ENCODE data around the gene RBM26.

DNA sequence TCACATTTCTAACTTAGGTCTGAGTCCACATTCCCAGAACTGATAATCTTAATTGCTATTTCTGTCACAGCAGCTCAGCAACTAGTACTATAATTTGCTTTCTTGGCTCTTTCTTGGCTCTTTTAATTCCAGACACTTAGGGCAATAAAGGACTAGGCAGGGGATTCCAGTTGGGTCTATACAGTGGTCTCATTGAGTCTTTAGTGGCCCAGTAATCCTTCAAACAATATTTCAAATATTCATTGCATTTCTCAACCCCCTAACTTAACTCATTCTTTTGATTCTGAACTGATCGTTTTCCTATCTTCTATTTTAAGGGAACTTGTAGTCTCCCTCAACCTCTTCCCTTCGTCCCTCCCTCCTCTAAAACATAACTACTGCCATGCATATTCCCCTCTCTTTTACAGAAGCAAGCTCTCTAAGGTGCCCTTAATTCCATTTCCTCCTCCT is 109.5 kb upstream of the FBXL3 start:
- PRO-cap, 3 experiments: no peak in any of the 3 experiments
- RAMPAGE, long total RNA, 2 experiments: no peak in any of the 2 experiments
- RRBS: no CpG with 5 or more reads among the region's 2 CpGs

- PRO-cap, 3 experiments: no peak in any of the 3 experiments
- RAMPAGE, long total RNA, 2 experiments: no peak in any of the 2 experiments
- RRBS: no CpG with 5 or more reads among the region's 2 CpGs
Measured at GRCh38 chr13:77157881-77158242, 130.9 kb upstream of the FBXL3 start.

DNA sequence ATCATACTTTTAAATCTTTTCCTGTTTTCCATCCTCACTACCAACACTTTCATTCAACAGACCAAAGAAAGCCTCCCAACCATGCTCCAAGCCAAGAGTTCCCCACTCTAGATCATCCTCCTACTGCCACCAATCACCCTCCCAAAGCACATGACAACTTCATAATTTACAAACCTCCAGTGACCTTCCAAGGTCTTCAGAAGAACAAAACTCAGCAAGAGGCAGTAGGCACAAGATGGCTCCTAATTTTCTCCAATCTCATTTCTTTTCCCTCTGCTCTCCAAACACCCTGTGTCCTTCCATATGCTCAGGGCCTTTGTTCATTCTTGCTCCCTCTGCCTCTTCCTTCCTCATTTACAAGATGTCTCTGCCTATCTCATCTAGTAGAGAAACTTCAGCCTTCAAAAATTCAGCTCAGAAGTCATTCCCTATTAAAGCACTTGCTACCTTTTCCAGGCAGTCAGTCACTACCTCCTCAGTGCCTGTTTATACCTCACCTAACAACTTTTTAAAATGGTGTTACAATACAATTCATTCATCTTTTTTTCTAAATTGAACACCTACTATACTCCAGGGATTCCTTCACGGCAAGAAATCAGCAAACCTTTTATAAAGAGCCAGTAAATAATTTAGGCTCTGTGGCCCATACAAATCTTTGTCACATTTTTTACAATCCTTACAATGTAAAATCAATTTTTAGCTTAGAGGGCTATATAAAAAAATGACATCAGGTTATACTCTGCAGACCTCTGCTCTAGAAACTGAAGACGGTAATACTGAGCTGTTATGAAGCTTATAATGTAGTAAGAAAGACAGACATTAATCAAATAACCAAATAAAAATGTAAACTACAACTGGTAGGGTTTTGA is 75.1 kb downstream of the MYCBP2 start:
- PRO-cap, 3 experiments: no peak in any of the 3 experiments
- RAMPAGE, long total RNA, 2 experiments: no peak in any of the 2 experiments
- RRBS: no CpG with 5 or more reads among the region's 2 CpGs

DNA sequence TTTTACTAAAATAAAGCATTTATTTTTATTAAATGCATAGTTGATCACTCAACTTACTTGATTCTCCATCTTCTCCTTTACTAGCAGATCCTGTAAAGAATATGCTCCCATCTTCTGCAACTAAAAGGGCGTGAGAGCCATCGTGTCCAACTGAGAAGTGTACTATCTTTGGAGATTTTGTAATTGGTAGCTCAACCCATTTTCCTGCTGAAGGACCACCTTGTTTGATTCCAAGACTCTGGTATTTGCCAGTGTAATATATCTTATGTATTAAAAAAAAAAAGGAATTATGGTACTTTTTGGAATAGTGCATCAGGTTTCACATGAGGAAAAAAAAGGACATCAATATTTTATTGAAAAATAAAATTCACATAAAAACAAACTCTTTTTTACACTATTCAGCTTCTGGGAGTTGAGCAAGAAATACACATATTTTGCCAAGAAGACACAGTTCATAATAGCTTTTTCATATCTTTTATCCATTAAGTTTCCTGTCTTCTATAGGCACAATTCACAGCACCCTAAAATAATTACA is 65.7 kb downstream of the MYCBP2 start:
- PRO-cap, 3 experiments: no peak in any of the 3 experiments
- RAMPAGE, long total RNA, 2 experiments: no peak in any of the 2 experiments
- RRBS: no CpG with 5 or more reads among the region's 2 CpGs

- PRO-cap, 3 experiments: no peak in any of the 3 experiments
- RAMPAGE, long total RNA, 2 experiments: no peak in any of the 2 experiments
Measured at GRCh38 chr13:79319590-79320542, 86.2 kb downstream of the RBM26 start.

GRCh38 chr13:79371649-79372191 is 34.3 kb downstream of the RBM26 start:
- PRO-cap, 3 experiments: no peak in any of the 3 experiments
- RAMPAGE, long total RNA, 2 experiments: no peak in any of the 2 experiments
- RRBS: no CpG with 5 or more reads among the region's 9 CpGs

- PRO-cap, 3 experiments: peak in 3 of 3 experiments; most common plus-strand start chr13:79405901 (in 2); most common minus-strand start chr13:79406221 (in 3)
- RAMPAGE, long total RNA, 2 experiments: no peak in any of the 2 experiments
- RRBS: 2% methylated on average over 13 of the region's 77 CpGs
Measured at GRCh38 chr13:79405454-79406431, at the start of gene RBM26. Gene RBM26 (minus strand): TSS chr13:79406255.

DNA sequence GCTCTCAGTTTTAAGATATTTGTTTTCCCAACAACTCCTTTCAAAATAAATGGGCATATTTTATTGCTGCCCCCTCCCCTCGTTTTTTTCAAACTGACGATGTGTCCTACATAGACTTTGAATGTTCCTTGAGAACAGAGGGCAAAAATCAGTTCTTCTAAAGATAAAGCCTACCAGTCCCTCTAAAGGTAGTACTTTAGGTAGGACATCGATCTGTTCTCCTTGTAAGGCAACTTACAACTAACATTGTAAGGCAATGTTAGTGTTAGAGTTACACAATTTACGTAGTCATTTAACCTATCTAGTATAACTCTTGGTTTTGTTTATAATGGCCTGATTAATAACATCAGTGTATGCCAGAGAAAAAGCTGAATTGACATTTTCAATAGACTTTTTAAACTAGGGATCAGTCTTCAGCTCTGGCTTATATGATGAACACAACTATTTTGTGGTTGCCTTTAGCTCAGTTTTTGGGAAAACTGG is 2.1 kb downstream of the NDFIP2 start:
- PRO-cap, 3 experiments: no peak in any of the 3 experiments
- RAMPAGE, long total RNA, 2 experiments: no peak in any of the 2 experiments
- RRBS: no CpG with 5 or more reads among the region's 4 CpGs

DNA sequence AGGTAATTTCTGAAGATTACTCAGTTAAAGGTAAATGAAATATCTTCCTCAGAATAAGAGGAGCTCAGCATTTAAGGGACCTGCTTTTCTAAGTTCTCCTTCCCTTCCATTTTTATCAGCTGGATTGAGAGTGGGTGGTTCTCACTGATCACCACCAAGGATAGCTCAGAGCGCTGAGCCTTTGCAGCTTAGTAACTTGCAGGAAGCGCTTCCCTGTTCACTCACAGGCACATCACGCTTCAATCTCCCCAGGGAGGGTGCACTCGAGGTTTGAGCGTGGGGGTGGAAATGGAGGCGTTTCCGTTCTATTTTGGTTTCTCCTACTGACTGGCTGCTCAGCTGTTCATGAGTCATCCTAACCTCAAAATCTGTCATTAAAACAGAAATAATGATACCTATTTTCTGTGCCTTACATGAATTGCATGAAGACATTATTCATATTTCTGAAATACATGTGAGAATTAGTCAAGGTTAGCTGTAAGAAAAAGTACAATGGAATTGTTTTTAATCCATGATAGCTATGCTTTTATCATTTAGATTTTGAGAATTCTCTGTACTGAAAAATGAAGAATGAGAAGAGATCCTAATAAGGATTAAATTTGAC is 292.1 kb downstream of the SPRY2 start:
- PRO-cap, 3 experiments: peak in 1 of 3 experiments; most common minus-strand start position 162 of the sequence (in 1)
- RAMPAGE, long total RNA, 2 experiments: no peak in any of the 2 experiments
- RRBS: no CpG with 5 or more reads among the region's 7 CpGs

GRCh38 chr13:80074175-80074859 is 266.6 kb downstream of the SPRY2 start:
- PRO-cap, 3 experiments: no peak in any of the 3 experiments
- RAMPAGE, long total RNA, 2 experiments: start-site peak on the plus strand in 1 of 2 experiments, at chr13:80074339-80074400 at its widest, 11 reads per replicate
- RRBS: 100% methylated on average over 1 of the region's 15 CpGs

DNA sequence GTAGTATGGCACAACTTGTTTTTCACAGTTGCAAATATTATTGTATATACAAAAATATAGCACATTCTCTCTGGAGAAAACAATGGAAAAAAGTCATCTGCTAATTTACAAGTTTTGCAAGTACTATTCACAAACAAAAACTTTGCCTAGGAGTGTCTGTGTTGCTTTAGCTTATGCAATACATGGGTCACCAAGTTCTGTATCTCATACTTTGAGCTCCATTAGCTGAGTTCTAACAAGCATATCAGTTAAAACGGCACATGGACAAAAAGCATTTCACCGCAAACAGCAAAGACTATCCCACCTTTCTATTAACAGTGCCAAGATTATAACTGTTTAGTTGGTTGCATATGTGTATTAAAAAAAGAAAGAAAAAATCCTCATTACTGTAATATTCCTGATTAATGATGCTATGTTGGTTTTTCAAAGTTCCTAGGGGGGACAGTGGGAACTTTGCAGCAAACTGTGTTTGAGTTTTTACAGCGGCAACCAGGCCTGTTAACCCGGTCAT is 4.5 kb downstream of the SPRY2 start:
- PRO-cap, 3 experiments: no peak in any of the 3 experiments
- RAMPAGE, long total RNA, 2 experiments: no peak in any of the 2 experiments
- RRBS: no CpG with 5 or more reads among the region's 4 CpGs

DNA sequence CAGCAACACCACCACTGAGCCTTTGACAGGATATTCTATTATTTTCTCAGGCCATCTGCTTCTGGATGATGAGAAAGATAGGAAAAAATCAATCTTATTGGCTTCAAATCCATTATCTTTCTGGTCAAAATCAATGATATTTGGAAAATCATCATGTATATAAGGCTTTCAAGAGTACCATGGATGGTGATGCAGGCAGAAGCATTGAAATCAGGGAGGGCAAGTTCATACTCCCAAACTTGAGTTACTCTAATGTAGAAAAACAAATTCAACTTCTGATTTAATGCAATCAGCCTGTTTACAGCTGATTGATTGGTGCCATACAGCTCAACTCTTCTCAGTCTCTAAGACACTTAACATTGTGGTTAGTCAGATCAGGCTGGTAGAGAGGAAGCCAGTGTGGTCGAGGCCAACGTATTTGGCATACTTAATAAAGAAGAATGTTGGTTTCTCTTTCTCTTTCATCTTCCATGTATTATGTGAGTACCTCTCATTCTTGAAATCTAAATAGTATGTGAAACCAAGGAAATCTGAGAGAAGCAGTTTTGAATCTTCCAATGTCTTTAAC is 254.9 kb upstream of the SLITRK1 start:
- PRO-cap, 3 experiments: no peak in any of the 3 experiments
- RAMPAGE, long total RNA, 2 experiments: no peak in any of the 2 experiments
- RRBS: no CpG with 5 or more reads among the region's 2 CpGs

DNA sequence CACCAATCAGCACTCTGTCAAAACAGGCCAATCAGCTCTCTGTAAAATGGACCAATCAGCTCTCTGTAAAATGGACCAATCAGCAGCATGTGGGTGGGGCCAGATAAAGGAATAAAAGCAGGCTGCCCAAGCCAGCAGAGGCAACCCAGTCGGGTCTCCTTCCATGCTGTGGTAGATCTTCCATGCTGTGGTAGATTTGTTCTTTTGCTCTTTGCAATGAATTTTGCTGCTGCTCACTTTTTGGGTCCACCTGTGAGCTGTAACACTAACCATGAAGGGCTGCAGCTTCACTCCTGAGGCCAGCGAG is 593.7 kb downstream of the SLITRK6 start:
- PRO-cap, 3 experiments: peak in 3 of 3 experiments; most common plus-strand start position 143 of the sequence (in 3)
- RAMPAGE, long total RNA, 2 experiments: start-site peak on the plus strand in 2 of 2 experiments, centred at positions 125 to 141 of the sequence, 48 to 90 reads per replicate
- RRBS: no CpG with 5 or more reads among the region's 2 CpGs

DNA sequence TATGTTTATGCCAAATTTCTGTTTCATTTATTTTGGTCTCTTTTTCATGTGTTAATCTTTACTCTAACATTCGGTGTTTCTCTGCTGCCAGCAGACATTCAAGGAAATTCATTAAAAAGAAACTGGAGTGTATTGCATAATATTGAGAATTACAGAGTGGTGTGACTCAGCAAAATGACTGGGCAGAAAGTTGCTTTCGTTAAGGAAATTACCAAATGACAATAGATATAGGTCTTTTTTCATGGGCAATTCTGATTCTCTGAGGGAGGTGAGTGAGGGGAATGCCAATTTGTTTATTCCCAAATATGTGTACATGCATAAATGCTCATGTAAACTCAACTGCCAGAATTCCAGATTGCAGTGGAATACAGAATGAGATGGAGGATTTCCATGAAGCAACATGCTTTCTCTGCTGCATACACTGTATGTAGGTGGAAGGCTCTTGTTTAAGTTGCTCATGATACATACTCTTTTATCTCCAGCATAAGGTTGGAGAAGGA is 1730.1 kb downstream of the SLITRK5 start:
- PRO-cap, 3 experiments: no peak in any of the 3 experiments
- RAMPAGE, long total RNA, 2 experiments: no peak in any of the 2 experiments
- RRBS: no CpG with 5 or more reads among the region's 2 CpGs

DNA sequence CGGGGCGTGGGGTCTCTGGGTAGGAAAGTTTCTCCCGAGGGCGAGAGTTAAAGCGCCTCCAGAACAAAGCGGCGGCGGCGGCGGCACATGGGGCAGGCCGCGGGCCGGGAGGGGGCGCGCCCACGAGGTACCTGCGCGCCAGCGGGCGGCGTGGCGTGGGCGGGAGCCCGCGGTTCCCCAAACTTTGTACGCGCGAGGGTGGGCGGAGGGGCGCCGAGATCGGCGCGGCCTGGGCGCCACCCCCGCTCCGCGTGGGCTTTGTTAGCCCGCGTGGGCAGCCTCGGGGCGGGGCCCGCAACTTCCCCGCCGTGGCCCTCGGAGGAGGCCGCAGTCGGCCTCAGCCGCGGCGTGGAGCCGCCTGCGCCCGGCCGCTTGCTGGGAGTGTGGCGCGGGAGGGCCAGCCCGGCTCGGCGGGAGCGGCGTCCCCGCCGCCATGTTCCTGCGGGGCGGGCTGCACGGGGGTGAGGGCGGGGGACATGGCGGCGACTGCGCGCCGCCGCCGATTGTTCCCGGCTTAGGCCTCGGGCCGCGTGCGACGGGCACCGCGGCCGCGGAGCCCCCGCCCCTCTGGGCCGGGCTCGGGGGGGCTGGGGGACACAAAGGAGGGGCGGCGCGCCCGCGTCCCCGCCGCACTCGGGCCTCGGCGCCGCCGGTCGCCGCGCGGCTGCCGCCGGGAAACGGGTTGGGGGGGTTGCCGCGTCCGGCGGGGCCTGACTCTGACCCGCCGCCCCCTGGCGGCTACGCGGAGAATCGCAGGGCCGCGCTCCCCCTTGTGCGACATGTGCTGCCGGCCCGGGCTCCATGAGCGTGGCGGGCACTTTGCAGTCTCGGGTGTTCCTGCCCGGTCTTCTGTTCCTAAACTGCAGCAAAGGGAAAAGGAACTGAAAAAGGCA is 49.8 kb upstream of the GPC5 start:
- PRO-cap, 3 experiments: peak in 3 of 3 experiments; most common plus-strand start position 464 of the sequence (in 3); most common minus-strand start position 655 of the sequence (in 3)
- RAMPAGE, long total RNA, 2 experiments: no peak in any of the 2 experiments
- RRBS: 1% methylated on average over 59 of the region's 126 CpGs

DNA sequence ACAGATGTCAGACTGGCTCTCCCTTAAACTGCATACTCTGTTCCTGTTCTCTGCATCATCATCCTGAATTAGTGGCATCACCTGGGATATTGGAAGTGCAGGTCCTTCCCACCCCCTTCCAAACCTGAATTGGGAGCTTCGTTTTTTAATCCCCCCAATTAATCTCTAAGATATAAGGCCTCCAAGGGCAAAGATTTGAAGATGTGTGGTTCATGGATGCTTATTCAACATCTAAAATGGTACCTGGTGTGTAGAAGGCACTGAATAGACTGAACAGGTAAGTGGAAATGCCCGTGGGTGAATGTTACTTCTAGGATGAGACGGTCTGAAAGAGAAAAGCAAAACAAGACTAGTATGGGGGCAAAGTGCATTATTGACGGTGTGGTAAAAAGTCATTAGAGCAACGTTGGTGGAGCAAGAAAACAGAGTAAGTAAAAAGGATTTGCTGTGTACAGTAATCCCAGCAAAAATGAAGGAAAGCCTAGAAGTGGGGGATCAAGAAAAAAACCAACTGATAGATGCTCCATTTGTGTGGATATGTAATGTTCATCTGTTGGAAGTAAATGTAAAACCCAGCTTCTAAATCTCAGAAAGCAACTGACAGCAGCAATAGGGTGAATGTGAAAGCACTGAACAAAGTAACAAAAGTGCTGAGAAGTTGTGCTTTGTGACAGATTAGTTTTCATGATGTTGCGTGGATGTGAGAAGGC is 41.2 kb upstream of the GPC5 start:
- PRO-cap, 3 experiments: no peak in any of the 3 experiments
- RAMPAGE, long total RNA, 2 experiments: no peak in any of the 2 experiments
- RRBS: no CpG with 5 or more reads among the region's 6 CpGs

DNA sequence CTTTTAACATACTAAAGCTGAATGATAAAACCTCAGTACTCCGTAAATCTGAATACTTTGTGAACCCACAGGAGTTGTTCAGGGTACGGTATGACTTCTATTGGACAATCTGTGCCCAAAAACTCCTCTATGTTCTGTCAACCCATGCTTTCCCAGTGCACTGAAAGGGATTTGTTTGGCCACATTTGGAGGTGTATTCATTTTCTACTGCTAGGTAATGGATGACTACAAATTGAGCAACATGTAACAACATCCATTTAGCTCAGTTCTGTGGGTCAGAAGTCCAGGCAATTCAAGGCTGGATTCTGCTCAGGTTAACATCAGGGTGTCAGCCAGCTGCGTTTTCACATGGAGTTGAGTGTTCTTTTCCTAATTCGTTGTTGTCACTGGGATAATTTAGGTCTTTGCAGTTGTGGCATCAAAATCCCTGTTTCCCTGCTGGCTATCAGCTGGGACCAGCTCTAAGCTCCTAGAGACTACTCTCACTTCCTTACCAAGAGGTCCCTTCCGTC is 25.6 kb upstream of the GPC5 start:
- PRO-cap, 3 experiments: no peak in any of the 3 experiments
- RAMPAGE, long total RNA, 2 experiments: no peak in any of the 2 experiments
- RRBS: no CpG with 5 or more reads among the region's 5 CpGs

GRCh38 chr13:93225625-93226348 is 820 bp upstream of the GPC6 start:
- PRO-cap, 3 experiments: no peak in any of the 3 experiments
- RAMPAGE, long total RNA, 2 experiments: no peak in any of the 2 experiments
- RRBS: no CpG with 5 or more reads among the region's 5 CpGs

GRCh38 chr13:93341482-93341842 is 114.9 kb downstream of the GPC6 start:
- PRO-cap, 3 experiments: peak in 1 of 3 experiments; most common minus-strand start chr13:93341703 (in 1)
- RAMPAGE, long total RNA, 2 experiments: no peak in any of the 2 experiments
- RRBS: no CpG with 5 or more reads among the region's 4 CpGs

DNA sequence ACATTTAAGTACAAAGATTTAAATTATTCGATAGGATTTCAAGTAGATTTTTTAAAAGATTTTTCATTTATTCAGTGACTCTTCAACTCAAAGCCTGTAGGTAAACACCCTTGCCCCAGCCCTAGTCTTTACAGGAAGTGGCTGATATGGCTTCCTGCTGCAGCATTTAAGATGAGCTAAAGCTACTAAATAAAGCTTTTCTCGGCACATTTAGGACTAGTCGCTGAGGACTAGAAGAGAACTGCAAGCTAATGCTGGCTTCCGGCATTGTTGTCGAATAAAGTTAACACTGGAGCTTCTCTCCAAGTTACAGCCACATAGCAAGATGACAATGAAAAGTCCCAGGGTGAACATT is 155.7 kb downstream of the DCT start:
- PRO-cap, 3 experiments: no peak in any of the 3 experiments
- RAMPAGE, long total RNA, 2 experiments: no peak in any of the 2 experiments
- RRBS: no CpG with 5 or more reads among the region's 5 CpGs